SP-49 (cell line): ENCODE results near the genes KLK4 and LIM2.

- PRO-cap = no peak
Observed at GRCh38 chr19:50419482-50419959, 783 bp downstream of the SPIB start.

DNA sequence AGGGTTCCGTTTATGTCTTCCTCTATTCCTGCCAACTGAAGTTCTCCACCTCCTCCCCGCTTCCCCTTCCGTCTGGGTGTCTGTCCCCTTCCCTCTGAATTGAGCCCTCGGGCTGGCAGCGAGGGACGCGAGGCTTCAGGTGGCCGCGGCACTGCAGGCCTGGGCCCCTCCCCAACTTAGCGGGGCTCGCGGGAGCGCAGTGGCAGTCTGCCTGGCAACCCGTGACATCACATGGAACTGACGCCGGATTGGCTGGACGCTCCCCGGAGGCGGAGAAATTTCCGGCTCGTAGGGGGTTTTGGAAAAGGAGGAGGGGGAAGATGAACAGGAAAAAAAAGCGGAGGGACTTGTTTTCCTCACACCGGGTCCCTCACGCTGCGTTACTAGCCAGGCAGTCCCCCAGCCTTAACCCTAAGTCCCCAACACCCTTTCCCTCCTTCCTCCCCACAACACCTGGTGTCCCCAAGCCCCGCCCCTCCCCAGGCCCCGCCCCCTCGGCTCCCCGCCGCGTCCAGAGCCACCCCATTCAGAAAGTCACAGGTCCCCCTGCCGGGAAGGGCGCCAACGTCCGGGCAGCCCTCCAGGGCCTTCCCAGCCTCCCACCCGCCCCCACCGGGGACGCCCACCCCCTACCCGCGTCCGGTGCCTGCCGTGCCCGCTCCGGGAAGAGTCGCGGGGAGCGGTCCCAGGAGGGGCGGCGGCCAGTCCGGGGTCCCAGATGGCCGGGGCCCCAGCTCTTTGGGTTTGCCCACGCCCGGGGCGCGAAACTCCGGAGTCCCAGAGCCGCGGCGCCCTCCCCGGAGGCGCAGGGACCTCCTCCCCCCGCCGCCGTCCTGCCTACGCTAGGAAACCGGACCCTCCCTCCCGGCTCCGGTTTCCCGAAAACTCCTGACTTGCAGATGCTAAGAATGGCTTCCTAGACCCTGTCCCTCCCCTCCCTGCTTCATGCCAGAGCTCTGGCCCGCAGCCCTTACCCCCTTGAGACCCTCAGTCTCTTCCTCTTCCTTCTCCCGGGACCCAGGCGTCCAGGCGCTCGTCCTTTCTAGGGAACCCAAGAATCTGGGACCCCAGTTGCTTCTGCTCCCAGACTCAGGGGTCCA lies 802 bp upstream of the MYBPC2 start:
- PRO-cap = bidirectional peak, plus-strand start at position 529 of the sequence, minus-strand start at position 438 of the sequence

GRCh38 chr19:50496611-50497683 lies 14.0 kb downstream of the JOSD2 start:
- PRO-cap = no peak

DNA sequence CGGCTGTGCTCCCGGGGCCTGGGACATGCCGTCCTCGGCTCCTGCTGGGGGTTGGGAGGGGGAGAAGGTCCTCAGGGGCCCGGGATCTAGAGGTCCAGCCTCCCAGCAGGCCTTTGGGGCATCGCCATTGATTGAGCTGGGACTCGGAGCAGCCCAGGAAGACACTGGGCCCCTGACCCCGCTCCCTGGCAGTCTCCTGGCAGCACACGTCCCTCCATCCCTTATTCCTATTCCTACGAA lies 666 bp downstream of the JOSD2 start:
- PRO-cap = no peak

DNA sequence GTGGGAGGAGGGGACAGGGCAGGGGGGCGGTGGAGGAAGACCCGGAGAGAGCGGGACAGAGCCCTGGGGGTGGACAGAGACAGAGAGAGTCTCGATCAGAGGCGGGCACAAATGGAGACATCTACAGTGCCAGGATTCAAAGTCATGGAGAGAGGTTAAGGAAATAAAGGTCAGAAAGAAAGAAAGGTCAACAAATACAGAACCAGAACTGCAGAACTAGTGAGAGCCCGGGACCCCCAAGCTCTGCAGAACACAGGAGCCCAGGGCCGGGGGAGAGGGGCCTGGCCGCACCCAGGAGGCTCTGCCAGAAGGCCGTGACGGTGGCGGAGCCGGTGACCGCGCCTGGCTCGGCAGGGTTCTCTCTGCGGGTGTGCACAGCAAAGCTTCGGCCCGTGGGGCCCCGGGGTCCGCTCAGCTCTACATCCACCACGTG lies 870 bp upstream of the JOSD2 start:
- PRO-cap = no peak

DNA sequence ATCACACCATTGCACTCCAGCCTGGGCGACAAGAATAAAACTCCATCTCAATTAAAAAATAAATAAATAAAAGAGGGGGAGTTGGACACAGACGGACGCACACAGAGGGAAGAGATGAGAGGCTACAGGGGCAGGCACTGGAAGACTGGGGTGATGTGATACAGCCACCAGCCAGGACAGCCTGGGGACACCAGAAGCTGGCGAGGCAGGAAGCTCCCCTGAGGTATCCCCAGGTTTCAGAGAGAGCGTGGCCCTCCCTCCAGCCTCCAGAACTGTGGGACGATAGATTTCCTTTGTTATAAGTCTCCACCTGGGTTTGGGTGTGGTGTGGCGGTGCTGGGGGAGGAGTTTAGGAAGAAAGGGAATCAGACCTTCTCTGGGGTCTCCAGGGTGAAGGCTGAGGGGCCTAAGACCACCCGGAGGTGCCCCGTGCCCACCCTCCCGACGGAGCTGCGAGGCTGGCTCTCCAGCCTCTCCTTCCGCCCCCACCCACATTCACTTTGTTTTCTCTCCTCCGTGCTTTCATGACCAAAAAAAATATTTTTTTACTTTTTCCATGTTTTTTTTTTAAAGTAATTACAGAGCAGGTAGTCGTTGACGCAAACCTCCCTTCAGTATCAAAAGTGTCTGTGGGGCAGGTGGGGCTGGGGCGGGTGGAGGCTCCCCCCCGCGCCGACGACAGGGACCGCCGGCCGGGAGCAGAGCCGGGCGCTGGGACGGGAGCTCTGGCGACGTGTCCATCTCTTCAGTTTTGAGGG lies 2.8 kb upstream of the ASPDH start:
- PRO-cap = no peak

- PRO-cap = no peak
Observed at GRCh38 chr19:50555865-50556489, 12.3 kb downstream of the LRRC4B start.

DNA sequence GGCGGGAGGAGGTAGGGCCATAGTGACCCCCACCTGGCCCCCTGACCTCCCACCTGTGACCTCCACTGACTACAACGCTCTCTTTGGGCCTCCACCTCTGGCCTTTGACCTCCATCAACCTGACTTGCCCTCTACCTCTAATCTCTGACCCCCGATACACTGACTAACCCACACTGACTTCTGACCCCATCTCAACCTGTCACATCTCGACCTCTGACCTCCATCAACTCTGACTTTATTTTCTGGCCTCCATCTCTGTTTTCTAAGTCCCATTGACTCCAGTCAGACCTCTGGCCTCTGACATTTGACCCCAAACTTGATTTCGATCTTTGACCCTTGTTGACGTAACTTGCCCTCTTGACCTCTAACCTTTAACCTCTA lies 625 bp downstream of the ACP4 start:
- PRO-cap = no peak

DNA sequence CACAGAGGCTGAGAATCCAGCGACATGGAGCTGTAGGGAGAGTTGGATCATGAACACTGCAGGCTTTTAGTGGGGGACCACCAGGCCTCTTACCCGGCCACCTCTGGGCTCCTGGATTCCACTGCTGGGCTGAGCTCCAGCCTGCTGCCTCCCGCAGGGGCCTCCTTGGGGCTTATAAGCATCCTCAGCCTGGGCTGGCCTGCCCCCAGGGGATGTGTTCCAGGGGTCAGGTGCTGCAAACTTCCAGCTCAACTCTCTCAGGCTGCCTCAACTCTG lies at the start of gene KLK4:
TSS of gene KLK4 (minus strand) at position 150 of the 276 bp plus-strand sequence.
- PRO-cap = no peak

DNA sequence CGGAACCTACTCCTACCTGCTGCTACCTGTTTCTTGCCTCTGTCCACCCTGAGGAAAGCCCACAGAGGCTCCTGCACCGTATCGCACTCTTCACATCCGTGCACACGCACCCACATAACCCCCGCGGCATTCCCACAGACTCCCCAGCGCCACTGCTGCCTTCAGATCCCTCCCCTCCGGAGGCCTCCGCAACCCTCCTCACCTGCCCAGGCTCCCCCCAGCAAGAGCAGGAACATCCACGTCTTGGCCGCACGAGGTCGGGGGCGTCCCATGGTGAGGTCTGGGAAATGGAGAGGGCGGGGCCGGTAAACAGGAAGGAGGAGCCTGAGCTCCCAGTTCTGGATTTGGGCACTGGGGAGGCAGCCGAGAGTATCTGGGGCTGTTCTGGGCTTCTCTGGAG lies 508 bp downstream of the KLK8 start:
- PRO-cap = no peak

- PRO-cap = no peak
Observed at GRCh38 chr19:51237732-51238591, 12.9 kb upstream of the SIGLECL1 start.

DNA sequence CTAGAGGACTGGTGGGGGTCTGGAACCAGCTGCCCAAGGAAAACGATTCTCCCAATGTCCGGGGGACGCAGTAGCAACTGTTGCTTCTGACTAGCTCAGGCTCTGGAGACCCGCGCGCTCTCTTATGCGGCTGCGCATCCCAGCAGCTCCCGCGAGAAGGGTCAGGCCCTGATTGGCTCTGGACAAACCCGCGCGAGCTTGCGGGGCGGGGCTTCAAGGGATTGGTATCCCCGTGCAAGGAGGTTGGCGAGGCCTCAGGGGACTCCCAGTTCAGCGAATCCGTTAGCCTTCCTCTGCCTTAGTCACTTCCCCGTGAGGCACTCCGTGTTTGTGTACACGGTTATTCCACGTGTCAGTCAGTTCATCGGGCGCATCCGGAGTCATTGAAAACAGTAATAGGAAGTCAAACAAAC lies 20.2 kb downstream of the SIGLECL1 start:
- PRO-cap = no peak

DNA sequence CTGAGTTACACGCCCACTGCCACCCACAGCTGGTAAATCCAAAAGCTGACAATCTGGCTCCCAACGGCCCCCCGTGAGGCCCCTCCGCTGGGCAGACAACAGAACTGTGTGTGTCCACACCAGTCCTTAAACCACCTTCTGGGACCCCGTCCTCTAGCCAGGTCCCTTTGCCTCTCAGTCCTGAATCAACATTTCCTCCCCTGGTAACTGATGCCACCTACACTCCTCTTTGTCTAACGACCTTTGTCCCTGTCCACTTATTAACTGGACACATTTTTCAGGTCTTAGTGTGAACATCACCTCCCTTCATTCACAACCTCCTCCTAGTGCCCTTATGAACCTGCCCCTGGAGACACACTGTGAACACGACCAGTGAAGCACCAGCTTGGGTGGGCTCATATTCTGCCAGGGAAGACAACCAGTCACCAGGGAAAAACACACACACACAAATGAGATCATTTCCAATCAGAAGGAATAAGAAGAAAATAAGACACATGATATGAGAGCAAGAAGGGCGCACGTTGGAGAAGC lies 5.6 kb upstream of the VSIG10L start:
- PRO-cap = no peak

DNA sequence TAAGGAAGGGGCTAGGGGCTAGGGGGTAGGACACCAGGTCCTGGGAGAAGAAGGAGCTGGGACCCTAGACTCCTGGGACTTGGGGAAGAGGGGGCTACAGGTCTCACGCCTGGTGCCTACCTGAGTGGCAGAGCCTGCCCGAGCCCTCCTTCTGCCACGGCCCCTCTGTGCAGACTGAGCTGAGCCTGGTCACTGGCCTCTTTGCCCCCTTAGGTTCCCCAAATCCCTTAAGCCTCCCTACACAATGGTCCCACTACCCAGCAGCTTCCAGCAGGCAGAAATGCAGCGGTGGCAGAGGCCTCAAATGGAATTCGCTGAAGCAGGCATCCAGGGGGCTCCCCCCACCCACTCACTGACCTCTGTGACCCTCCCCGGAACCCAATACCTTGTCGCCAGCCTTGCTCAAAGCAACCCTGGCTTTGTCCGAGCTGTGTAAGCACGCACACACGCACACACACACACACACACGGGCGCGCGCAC lies at the start of gene LIM2:
TSS of gene LIM2 (minus strand) at position 176 of the 480 bp plus-strand sequence.
- PRO-cap = no peak

DNA sequence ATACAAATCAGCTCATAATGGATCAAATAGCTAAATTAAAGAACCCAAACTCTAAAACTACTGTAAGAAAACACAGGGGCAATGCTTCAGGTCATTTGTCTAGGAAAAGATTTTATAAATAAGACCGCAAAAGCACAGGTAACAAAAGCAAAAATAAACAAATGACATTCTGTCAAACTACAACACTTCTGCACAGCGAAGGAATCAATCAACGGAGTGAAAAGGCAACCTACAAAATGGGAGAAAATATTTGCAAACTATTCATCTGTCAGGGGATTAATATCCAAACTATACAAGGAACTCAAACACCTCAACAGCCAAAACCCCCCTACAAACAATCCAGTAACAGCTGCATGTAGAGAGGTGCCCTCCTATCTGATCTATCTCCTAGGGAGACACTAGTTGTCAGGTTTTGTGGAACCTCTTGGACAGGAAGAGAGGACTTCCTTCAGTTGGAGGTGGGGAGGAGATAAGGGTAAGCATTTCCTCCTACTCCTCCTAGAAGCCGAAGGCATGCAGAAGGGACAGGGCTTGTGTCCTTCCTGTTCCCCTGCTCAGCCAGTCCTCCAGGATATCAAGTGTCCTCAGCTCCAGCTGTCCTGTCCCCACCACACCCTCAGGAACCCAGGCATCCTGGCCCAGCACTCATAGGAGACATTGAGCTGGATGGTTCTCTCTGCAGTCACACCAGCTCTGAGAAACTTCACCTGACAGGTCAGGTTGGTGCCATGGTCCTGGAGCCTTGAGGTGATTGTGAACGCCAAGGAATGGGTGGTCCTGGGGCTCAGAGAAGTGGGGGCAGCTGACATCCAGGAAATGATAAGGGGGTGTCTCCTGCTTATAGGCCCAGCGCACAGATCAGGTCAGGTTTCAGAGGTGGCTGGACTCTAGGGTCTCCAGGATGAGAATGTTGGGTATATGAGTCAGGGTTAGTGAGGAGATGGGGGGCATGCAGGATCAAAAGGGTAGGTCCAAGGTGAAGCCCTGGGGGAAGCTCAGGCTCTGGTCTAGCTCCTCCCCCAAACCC lies 9.8 kb upstream of the SIGLEC8 start:
- PRO-cap = no peak

- PRO-cap = no peak
Observed at GRCh38 chr19:51547712-51548948, 16.7 kb upstream of the SIGLEC6 start.

DNA sequence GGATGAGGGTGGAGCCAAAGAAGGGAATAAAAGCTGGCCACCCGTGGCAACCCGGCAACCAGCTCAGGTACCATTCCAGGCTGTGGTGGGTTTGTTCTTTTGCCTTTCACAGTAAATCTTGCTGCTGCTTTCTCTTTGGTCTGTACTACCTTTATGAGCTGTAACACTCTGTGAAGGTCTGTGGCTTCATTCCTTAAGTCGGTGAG lies 16.6 kb upstream of the SPACA6 start:
- PRO-cap = no peak

DNA sequence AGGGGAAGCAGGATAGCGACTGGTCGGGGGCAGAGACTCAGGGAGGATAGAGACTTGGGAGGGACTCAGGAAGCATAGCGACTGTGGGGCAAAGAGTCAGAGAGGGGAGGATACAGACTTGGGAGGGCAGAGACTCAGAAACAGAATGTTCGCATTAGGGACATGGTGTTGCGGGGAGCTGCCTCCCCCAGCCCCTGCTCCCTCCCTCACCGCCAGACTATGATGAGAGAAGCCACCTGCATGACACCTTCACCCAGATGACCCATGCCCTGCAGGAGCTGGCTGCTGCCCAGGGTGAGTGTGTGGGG lies 1.1 kb downstream of the SPACA6 start:
- PRO-cap = no peak

GRCh38 chr19:51761758-51762135 lies 767 bp downstream of the FPR2 start:
- PRO-cap = no peak

DNA sequence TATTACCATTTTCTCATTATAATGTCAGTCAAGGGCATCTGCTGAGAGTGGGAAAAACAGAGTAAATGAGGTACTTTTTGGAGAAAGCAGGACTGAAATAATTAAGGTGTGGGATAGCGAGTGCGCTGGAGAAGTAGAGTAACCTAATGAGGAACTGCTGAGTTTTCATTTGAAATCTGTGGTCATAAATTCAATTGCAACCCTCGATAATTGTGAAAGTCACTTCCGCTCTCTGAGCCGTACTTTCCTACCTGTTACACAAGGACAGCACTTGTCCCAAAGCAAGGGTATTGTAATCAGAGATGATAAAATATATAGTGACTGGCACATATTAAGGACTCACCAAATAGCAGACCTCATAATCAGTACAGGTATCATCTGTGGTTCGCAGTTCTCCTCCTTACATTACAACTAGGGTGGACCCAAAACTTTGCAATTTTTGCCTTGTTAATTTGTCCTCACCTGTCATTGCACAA lies 3.4 kb downstream of the FPR2 start:
- PRO-cap = no peak